Pericardium fibroblast (primary cell): ENCODE data around the genes UNC13A and PDE4C.

- RAMPAGE, long total RNA: no peak
Measured at GRCh38 chr19:17515935-17516462, 4.5 kb downstream of the PGLS start.

GRCh38 chr19:17580554-17580911 lies 25.1 kb downstream of the COLGALT1 start:
- RAMPAGE, long total RNA: no peak

DNA sequence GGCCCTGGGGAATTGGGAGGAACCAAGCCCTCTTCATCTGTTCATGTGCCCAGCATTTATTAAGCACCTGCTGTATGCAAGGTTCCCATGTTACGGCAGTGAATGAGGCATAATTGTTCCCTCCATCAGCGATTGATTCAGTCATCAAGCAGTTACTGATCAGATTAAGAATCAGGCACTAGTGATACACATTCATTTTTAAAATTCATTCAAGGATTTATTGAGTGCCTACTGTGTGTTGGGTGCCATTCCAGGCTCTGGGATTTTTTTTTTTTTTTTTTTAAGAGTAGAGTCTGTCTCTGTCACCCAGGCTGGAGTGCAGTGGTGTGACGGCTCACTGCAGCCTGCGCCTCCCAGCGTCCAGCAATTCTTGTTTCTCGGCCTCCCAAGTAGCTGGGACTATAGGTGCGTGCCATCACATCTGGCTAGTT lies 26.2 kb downstream of the COLGALT1 start:
- RAMPAGE, long total RNA: no peak

GRCh38 chr19:17680108-17680713 lies 7.9 kb downstream of the UNC13A start:
- RAMPAGE, long total RNA: no peak

- RAMPAGE, long total RNA: no peak
Measured at GRCh38 chr19:17688065-17688894, at the start of gene UNC13A. UNC13A (minus strand) TSS chr19:17688354.

DNA sequence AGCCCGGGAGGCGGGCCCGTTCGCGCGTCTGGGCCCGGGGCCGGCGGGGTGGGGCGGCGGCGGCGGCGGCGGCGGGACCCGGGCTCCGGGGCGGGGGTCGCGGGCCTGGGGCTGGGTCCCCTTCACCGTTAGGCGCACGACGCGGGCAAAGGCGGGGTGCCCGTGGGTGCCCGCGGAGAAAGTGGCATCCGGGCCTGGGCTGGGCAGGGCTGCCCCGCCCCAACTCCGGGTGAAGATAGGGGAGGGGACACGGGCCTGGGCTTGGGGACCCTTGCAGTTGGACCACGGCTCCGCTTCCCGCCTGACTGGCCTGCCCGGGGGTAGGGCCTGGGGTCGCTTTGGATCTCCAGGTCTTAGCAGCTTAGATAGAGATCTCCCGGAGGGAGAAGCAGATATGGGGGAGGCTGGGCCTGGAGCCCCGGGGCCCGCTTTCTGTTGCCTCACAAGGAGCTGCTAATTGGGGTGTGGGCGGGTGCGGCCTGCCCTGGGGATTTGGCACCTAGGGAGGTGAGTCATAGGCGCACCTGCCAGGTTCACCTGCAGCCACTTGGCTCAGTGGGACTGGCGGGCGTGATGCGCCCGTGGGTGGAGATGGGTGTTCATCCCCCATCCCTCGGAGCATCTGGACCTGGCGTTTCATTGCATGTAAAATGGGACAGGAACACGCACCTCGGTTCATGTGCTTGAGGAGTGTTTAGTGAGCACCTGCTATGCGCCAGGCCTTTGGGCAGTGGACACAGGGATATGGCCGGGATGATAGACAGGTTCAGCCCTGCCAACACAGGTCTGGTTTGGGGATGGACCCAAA lies 571 bp downstream of the MAP1S start:
- RAMPAGE, long total RNA: no peak

- RAMPAGE, long total RNA: no peak
Measured at GRCh38 chr19:17738948-17739732, 12.1 kb upstream of the FCHO1 start.

GRCh38 chr19:17796287-17797117 lies 1.6 kb downstream of the B3GNT3 start:
- RAMPAGE, long total RNA: no peak

DNA sequence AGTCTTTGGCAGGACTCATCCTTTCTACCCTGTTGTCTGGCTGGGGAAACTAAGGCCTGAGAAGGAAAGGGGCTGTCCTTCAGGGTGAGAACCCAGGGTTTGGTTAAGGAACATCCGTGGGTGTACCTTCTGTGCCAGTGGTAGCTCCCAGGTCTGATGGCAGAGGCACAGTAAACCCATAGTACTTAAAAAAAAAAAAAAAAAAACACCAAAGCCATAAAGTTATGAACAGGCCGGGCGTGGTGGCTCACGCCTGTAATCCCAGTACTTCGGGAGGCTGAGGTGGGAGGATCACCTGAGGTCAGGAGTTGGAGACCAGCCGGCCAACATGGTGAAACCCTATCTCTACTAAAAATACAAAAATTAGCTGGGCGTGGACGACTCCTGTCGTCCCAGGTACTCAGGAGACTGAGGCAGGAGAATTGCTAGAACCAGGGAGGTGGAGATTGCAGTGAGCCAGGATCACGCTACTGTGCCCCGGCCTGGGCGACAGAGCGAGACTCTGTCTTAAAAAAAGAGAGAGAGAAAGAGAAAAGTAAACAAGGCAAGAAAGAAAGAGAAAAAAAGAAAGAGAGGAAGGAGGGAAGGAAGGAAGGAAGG lies 7.8 kb upstream of the ARRDC2 start:
- RAMPAGE, long total RNA: no peak

DNA sequence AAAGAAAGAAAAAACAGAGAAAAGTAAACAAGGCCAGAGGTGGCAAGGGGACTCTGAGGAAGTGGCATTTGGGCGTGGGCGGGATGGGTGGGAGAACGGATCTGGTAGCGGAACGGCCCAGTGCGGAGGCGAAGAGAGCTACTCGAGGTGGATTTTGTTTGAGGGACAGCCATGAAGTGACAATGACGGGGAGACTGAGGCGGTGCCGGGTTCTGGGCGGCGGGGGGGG lies 7.4 kb upstream of the ARRDC2 start:
- RAMPAGE, long total RNA: no peak

- RAMPAGE, long total RNA: no peak
Measured at GRCh38 chr19:18108956-18109331, 11.4 kb downstream of the MAST3 start.

DNA sequence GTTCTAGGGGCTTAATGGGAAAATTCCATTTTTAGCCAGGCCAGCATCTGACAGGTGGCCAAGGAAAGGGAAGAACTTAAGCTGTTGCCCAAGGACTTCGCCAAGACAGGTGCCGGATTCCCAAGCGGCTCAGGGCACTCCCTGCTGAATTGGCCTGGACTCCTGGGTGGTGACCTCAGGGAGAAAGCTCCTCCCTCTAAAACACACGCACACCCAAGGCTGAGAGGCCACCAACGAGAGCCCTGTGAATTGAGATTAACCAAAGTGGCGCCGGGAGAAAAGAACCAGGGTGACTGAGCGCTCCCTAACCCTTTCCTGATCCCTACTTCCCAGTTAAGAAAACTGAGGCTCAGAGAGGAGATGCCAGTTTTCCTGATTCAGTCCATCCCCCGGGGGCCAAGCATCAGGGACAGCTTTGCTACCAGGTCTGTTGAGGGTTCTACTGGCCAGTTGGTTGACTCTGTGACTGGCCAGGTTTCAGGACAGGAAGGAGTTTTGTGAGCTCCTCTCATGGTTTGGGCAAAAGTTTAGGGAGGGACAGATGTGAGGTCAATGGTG lies 13.4 kb downstream of the MAST3 start:
- RAMPAGE, long total RNA: no peak

DNA sequence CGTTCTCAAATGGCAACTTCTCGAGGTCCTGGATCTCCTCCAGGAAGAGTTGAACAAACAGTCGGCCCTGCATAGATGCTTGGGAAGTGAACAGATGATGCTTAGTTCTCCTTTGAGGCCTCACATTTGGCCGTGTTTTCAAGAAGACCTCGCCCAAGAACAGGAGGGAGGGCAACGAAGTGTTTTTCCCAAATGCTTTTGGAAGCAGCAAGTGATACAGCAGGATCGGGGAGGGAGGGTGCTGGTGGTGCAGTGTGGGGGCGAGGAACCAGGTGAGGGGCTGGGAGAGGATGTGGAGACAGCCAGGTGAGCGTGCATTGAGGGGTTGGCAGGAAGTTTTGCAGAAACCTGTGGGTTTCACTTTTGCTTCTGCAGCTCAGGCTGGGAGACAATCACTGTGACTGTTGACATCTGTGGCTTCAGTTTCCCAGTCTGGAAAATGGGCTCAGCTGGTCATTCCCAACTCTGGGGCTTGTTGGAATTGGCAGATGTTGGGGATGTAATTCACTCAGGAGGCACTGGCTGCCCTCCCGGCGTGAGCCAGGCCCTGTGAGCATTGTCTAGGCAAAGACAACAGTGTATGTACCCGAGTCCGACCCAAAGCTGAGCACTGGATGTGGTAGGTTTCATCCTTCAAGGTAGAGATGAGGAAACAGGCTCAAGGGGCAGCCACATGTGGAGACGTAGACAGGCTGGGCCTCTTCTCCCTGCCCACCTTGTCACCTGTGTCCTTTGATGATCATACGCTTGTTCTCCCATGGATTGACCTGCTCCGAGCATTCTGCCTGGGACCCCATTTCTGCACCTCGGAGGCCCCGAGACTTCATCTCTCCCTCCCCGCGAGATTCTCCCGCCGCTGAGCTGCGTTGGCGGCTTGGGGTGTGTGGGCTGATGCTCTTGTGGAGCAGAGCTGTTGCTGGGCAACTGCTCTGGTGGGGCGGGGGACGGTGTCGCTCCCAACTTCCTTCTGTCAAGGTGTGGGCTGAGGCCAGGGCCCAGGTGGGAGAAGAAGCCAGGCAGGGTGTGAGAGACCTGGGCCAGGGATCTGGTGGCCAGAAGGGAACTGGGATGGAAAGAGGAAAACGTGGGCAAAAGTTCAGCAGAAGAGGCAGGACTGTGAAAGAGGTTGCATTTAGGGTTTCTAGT lies 21.9 kb downstream of the MAST3 start:
- RAMPAGE, long total RNA: no peak

DNA sequence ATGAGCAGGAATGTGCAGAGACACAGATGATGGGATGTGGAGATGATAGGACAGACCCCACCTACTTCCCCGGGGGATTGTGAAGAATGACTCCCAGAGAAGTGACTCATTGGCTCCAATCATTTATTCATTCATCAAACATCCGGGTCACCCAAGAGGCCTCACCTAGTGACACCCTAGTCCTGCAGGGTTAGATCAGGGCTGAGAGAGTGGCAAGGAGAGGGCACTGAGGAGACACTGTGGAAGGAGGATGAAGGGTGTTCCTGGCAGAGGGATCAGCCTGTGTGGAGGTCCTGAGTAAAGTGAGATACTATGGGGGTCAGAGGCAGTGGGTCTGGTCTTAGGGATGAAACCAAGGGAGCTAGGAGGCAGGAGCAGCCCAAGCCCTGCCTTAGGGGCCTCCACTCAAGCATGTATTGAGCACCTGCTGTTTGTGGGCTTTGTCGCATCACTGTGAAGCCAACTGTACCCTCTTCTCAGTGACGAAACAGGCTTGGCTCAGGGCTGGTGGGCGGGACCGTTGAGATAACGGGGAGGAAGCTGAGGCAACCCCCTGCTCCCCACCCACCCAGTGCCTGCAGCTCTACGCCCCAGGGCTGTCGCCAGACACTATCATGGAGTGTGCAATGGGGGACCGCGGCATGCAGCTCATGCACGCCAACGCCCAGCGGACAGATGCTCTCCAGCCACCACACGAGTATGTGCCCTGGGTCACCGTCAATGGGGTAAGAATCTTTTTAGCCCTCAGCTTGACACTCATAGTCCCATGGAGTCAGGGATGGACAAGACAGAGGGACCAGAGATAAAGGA lies 3.2 kb downstream of the IFI30 start:
- RAMPAGE, long total RNA: no peak

GRCh38 chr19:18179178-18179712 lies 5.6 kb downstream of the IFI30 start:
- RAMPAGE, long total RNA: no peak

DNA sequence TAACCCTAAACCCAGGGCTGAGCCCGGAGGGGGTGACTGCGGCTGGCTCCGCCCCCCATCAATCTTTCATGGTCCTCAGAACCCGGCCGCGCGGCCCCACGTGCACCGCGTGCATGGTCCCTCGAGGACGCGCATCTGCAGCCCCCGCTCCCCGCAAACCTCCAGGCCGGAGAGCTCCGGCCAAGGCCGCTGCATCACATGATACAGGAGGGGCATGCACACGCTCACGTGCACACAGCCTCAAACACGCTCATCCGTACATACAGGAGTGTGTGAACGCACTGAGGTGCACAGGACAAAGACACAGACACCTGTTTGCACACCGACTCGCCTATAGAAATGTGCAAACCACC lies 850 bp downstream of the RAB3A start:
- RAMPAGE, long total RNA: no peak

DNA sequence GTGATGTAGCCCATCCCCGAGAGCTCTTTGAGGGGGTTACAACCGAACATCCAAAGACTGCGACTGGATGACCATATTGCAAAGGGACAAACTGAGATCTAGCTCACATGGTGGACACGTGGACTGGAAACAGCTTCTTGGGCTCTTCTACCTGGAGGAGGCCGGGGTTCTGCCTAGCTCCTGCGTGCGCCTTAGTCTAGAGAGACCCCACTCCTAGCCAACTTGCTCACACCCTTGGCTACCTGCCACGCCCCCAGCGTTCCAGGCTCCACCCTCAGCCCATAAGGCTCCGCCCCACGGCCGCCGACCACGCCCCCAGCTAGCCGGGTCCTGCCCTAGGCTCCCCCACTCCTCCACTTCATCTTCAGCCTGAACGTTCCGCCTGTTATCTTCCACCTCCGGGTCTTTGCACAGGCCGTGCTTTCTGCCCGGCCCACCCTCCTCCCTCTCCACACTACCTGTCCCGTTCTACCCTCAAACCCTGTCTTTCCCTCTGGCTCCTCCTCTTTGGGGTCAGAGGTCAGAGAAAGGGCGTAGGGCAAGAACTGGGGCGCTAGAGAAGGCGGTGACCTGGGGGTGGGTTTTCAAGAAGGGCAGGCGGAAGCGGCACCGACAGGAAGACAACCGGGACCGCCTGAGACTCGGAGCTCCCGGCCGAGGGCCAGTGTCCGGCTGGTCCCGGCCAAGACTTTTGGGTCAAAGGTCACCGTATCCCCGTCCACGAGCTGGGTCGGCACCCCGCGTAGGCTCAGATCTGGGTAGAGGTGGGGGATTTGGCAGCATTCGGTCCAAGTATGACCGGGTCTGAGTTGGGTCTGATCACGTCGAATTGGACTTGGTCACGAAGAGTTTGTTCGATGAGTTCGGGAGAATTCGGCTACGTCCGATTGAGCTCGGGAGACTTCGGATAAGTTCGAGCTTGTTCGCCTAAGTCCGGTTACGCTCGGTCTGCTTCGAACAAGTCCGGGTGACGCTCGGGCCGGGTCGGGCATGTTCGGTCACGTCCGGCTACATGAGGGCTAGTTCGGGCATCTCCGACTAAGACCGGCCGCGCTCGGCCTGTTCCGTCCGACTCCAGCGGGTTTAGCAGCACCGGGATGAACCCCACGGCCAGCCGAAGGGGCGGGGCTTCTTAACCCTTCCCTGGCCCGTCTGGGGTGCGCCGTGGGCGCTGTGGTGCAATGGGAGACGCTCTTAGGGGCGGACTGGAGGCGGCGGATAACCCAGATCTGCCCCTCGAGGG lies 2.2 kb downstream of the PDE4C start:
- RAMPAGE, long total RNA: no peak

- RAMPAGE, long total RNA: no peak
Measured at GRCh38 chr19:18225520-18226801, at the start of gene PDE4C. PDE4C (minus strand) TSS chr19:18226438.

GRCh38 chr19:18253685-18254256 lies 20.5 kb downstream of the IQCN start:
- RAMPAGE, long total RNA: no peak

DNA sequence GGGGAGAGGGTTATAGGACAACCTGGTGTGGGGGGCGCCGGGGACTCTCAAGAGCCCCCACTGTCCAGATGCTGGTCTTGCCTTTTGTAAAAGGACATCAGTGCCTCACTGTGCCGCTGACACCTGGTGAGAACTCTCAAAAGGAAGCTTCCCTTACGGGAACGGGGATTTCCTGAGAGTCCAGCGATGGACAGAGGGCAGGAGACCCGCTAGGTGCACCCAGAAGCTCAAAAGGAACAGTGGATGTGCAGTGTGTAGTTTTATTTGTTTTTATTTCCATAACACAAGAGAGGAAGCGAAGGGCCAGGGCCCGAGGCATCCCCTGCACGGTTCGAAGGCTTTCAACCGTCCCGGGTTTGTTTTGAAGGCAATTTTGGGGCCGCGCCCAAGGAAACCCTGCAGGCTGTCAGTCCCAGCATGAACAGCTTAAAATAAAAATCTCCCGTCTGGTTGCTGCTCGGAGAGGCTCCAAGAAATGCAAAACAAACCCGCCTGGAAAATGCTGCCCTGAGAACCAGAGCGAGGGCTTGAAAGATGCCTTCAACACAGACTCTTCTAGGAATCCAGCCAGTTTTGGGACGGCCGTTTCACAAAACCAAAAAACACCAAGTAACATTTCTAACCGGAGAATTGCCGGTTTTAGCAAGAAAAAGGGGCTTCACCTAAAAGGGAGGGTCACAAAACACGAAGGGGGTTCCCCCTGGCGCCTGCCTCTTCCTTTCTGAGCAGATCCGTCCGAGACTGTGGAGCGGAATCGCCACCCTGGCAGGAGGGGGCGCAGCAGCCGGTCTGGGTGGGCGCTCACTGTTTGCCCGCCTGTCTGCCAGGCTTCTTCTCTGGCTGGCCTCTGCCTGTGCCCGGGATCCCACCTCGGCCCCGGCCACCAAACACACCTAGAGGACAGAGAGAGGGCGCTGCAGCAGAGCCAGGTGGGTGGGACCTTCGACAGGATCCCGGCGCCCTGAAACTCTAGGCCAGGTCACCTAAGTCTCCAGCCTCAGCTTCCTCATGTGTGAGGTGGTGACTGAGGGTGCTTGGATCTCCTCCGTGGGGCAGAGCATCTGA lies 15.9 kb downstream of the LSM4 start:
- RAMPAGE, long total RNA: no peak